Metastatic Liver Carcinoma in the Lung (tissue), 2 donors: ENCODE data around the genes SLAMF8, TAGLN2, KCNJ9, ATP1A2 and CD84.

DNA sequence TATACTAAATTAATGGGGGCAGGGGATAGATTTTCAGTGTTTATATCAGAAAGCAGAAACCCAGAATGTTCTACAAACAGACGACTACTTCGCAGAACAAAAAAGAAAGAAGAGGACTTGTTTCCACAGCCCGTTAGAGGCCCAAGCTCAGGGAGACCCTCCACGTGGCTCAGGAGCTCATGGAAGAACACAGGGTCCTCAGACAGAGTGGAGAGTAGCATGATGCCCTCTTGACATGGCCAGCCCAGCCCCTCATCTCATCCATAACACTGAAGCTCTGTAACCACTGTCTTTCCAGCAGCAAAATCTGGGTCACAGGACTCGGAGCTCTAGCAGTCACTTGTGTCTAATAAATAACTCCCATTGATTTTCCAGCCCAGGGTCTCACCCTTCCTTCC lies 20.9 kb upstream of the OR10J5 start:
- PRO-cap, 2 experiments: peak in 1 of 2 experiments; most common minus-strand start position 309 of the sequence (in 1)

DNA sequence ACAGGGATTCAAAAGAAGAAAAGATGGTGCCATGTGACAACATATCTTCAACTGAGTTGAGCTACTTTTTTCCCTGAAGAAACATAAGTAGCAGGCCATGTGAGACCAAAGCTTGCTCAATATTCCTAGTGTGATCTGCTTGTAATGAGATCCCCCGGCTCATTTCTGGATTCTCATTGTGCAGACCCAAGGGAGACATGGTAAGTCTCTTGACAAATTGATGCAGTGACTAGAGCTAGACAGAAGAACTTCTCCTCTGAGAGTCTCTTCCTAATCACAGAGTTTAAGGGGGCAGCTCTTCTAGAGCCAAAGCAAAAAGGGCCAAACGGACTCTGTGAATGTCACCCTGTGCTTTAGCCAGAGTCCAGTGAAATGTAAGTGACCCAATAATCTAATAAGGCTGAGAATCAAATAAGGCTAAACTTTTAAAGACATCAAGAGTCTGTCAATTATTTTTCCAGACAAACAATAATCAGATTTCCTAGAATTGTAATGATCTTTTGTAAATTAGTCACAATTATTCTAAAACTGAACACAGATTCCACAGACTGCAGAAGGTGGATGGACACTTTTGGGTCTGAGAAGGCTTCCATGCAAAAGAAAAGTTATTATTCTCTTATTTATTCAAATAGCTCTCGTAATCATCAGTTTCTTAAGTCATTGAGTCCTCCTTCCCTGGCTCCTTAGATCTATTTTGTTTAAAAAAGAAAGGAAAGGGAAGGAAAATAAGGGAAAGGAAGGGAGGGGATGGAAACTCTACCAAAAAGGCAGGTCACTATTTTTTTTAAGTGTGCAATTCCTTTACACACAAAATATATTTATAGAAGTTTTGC lies 6.2 kb downstream of the APCS start:
- PRO-cap, 2 experiments: no peak in any of the 2 experiments

- PRO-cap, 2 experiments: no peak in any of the 2 experiments
These were observed 24.3 kb upstream of the DUSP23 start for GRCh38 chr1:159756384-159756957.

GRCh38 chr1:159826475-159827051 lies at the start of gene SLAMF8:
TSS of gene SLAMF8 (plus strand) at chr1:159826873.
- PRO-cap, 2 experiments: peak in 1 of 2 experiments; most common plus-strand start chr1:159826848 (in 1)

GRCh38 chr1:159924905-159925555 lies at the start of gene TAGLN2:
TSS of gene TAGLN2 (minus strand) at chr1:159925507.
- PRO-cap, 2 experiments: peak in 2 of 2 experiments; most common plus-strand start chr1:159925156 (in 2); most common minus-strand start chr1:159925041 (in 1)

GRCh38 chr1:159938076-159938855 lies 7.1 kb downstream of the IGSF9 start:
- PRO-cap, 2 experiments: peak in 1 of 2 experiments; most common minus-strand start chr1:159938645 (in 1)

GRCh38 chr1:159940998-159941556 lies 4.3 kb downstream of the IGSF9 start:
- PRO-cap, 2 experiments: no peak in any of the 2 experiments

DNA sequence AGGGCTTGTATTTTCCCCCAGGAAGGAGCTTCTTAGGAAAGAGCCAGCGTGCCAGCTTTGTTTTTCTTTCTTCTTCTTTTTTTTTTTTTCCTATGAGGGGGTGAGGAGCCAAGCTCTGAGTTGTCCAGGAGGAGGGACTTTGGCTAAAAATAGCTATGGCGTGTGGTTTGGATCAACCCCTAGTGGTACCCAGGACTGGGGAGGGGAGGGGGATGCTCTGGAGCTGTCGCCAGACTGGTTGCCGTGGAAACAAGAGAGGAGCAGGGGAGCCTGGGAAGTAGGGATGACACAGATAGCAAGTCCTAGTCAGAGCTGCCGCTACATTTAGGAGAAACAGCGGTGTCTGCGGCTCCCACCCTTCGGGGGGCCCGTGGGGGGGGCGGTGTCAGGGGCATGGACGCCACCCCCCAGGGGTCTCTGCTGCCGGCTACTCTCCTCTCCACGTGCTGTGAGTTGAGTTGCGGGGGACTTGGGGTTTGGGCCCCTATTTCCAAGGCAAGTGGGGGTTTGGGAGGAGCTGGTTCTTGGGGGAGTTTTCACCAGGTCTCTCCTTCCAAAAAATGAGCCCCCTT lies at the start of gene KCNJ9:
Gene KCNJ9 (plus strand): TSS at position 289 of the 572 bp plus-strand sequence.
- PRO-cap, 2 experiments: no peak in any of the 2 experiments

DNA sequence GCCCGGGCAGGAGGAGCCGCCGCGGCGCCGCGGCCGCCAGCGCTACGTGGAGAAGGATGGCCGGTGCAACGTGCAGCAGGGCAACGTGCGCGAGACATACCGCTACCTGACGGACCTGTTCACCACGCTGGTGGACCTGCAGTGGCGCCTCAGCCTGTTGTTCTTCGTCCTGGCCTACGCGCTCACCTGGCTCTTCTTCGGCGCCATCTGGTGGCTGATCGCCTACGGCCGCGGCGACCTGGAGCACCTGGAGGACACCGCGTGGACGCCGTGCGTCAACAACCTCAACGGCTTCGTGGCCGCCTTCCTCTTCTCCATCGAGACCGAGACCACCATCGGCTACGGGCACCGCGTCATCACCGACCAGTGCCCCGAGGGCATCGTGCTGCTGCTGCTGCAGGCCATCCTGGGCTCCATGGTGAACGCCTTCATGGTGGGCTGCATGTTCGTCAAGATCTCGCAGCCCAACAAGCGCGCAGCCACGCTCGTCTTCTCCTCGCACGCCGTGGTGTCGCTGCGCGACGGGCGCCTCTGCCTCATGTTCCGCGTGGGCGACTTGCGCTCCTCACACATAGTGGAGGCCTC lies 2.8 kb downstream of the KCNJ9 start:
- PRO-cap, 2 experiments: no peak in any of the 2 experiments

DNA sequence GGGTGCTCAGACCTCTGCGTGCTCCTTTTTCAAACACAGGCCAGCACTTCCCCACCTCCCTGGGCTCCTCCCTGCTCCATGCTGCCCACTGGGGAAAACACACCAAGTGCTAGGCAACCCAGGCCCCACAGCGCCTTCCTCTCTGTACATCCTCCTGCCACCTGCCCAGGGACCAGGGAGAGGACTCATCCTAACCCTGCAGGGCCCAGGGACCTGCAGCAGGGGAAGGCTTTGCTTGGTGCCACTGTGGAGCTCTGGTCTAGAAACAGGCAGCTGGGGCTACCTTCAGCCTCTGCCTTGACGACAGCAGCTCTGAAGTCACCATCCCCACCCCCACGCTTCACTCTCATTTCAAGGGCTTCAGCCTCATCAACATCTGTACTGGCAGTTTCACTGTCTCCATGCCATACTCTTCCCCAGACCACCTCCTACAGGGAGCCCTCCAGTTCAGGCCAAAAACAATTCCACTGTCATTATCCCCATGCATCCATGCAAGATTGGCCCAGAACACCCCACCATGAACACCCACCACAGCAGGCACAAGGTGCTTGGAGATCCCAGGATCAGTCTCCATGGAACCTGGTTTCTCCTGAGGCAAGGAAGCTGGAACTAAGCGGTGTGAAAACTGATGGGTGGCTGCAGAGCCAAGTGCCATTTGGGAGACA lies 1.1 kb downstream of the IGSF8 start:
- PRO-cap, 2 experiments: no peak in any of the 2 experiments

DNA sequence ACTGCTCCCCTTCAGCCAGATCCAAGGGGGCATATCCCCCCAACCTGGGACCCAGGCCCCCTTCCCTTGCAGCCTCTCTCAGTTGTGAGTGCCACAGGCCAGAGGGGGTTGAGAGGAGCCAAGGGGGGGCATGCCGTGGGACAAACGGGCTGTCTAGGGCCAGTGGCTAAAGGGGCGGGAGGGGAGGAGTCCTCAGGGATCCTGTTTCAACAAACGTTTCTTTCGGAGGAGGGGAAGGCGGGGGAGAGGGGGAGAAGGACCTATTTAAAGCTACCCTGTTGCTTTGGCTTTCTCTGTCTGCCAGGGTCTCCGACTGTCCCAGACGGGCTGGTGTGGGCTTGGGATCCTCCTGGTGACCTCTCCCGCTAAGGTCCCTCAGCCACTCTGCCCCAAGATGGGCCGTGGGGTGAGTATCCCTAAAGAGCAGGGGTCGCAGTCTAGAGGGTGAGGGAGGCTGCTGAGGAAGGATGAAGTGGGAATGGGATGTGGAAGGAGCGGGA lies at the start of gene ATP1A2:
Gene ATP1A2 (plus strand): TSS at position 292 of the 500 bp plus-strand sequence.
- PRO-cap, 2 experiments: peak in 2 of 2 experiments; most common plus-strand start position 292 of the sequence (in 2)

- PRO-cap, 2 experiments: no peak in any of the 2 experiments
These were observed 9.1 kb downstream of the ATP1A2 start for GRCh38 chr1:160124527-160125259.

DNA sequence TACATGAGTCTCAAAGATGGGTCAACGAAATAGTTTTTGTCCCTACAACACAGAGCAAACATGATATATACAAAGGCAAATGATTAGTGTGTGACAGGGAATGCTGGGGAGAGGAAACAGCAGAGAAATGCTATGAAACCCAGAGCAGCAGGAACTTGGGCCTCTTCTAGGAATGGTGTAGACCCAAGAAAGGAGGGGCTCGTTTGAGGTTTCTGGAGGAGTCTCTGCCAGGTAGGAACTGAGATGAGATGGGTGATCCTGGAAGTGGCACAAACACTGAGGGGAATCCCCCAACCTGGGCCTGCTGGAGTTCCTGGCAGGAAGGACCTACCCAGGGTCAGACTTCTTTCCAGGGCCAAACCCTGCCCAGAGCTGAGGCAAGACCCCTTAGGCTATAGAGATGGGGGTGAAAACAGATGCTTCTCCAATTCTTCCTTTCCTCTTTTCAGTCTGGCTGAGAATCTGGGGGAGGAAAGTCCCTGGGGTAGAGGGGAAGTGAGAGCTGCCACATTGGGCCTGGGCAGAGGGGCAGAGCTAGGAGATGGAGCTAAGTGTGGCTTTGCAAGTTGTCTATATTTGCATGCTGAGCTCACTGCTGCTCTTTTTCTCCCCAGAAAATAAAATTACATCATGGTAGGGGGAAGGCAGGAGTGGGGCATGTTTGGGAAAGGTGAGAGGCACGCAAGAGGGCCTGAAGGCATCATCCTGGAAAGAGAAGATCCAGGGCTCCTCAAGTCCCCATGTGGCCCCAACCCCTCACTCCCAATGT lies 833 bp upstream of the PEA15 start:
- PRO-cap, 2 experiments: no peak in any of the 2 experiments

DNA sequence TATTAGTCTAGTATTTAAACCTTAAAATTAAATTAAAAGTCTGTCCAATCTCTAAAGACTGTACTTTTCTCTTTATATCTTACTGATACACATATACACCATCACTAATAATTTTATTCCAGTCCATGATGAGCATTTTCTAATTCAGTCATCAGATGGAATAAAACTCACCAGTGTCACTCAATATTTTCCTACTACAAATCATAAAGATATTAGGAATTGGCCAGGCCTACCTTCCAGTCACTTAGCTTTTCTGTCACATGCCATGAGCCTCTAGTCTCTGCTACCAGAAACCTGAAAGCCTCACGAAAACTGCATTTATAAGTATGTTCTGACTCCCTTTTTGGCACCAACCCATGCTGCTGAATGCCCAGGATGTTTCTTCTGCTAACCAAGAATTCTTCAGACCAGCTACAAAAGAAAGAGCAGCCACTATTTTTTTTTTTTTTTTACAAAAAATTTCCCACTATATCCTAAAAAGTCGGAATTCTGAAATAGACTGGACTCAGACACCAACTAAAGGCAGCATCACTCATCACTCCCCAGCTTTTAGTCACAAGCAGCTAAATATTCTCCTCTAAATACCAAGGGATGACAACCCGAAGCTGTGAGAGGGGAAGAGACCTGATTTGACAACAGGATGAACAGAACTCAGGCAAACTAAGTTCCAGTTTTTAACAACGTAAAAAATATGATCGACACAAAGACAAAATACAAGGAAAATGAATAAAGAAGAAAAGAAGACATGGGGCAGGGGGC lies 1.9 kb downstream of the DCAF8 start:
- PRO-cap, 2 experiments: no peak in any of the 2 experiments

DNA sequence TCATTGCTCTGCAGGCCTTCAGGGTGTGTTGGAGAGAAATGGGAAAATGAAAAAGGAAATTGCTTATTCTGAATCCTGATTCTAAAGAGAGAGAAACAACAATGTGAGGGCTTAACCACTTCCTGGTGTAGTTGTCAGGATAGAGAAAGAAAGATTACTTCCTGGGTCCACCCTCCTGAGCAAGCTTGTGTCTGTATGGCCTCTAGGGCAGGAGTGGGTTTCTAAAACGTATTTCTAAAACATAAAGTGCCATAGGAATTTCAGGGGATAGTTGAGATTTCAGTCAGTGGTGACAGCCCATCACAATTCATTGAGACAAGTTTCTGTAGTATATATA lies 28.4 kb downstream of the VANGL2 start:
- PRO-cap, 2 experiments: no peak in any of the 2 experiments

DNA sequence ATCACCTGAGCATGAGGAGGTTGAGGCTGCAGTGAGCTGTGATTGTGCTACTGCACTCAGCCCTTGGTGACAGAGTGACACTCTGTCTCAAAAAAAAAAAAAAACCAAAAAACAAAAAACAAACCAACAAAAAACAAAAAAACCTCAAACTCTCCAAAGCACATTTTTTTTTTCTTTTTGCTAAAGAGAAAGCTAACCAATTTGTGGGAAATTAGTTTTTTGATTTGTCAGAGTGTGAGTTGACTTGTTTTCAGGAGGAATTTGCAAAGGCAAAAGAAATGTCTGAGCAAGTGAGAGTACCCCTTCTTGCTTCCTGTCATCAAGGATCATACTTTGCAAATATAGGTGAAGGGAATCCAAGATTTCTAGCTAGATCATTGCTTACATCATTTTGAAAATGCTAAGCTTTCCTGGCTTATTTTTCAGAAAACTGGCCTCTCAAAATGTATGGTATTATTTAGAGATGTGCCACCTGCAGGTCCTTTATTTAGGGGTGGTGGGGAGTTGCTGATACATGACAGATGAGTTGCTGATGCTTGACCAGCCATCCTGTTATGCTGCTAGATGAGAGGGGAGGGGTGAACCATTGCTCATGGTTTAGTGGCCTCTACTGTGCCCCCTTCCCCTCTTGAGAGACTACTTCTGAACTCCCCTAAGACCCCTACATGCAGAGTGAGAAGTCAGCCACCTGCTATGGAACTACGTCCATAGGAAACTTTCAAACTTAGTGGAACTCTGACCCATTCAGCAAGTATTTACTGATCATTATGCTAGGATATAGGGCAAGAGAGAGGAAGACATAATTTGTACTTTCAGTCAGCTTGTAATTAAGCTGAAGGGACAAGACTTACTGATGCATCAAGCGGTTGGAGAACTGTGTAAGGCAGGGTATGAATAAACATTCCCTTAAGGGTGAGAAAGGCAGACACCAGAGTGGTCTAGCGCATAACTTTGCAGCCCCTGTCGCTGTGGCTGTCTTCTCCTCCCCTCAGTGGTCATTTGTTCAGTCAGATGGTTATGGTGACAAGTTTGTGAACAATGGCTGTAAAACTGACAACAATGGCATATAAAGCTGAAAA lies 34.7 kb downstream of the SLAMF6 start:
- PRO-cap, 2 experiments: no peak in any of the 2 experiments

DNA sequence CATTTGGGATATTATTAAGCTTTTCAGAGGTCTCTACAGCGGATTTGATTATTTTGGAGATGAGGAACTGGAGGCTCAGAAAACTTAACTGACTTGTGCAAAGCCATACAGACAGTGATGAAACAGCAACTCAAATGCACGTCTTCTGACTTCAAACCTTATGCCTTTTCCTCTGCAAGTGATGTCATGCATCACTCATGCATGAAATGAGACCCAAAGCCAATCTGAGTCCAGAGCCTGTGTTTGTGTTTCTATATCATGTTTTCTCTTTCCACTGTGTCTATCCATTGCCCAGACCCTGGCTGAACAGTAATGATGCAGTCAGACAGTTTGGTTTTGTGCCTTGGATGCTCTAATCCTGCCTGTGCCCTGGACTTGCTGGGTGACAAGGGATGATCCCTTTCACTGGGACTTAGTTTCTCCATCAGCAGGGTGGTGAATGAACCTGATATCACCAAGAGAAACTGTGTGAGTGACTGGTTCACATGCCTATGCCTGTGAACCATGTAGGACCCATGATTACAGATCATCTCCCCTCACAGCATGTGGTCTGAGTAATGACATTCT lies 33.4 kb downstream of the SLAMF6 start:
- PRO-cap, 2 experiments: no peak in any of the 2 experiments

DNA sequence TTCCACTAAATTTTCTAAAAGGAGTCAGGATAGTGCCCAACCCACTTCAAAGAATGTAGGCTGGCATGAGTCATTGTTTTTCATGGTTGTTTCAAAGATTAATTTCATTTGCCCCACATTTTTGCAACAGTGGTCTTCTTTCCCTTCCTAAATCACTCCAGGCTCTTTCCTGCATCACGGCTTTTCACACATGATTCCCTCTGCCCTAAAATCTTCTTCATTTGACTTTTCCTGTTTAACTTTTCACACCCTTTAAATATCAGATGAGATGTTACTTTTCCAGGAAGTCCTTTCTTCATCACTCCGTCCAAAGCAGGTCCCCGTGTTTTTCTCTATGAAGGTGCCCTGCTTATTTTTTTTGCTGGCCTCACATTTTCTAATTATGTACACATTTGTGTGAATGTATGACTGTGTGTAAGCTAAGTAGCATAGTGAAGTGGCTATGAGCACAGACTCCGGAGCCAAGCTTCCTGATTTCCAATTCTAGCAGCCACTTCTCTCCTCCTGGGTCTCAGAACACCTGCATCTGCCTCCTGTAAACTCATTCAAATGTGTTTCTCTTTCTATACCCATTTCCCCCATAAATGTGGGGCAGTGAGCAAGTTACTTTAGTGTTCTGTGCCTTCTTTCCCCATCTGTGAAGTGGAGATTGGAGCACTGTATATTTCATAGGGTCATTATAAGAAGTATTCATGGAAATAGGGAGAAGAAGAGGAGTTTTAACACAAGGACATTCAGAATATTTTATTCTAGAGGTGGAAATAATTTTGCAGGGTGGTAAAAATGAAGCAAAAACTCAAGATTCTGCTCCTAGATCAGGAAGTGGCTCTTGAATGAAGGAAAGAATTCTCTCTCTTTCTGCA lies 2.1 kb downstream of the SLAMF6 start:
- PRO-cap, 2 experiments: no peak in any of the 2 experiments

- PRO-cap, 2 experiments: peak in 2 of 2 experiments; most common minus-strand start chr1:160579477 (in 1)
These were observed at the start of gene CD84 for GRCh38 chr1:160579021-160579642. TSS of gene CD84 (minus strand) at chr1:160579496.

GRCh38 chr1:160797924-160798403 lies 2.0 kb downstream of the LY9 start:
- PRO-cap, 2 experiments: peak in 1 of 2 experiments; most common minus-strand start chr1:160798080 (in 1)